HTR-8/SVneo (cell line): ENCODE data around the genes CKLF, CMTM3 and CMTM4.

GRCh38 chr16:58852323-58852861 lies 118.3 kb upstream of the GOT2 start:
- RRBS: no CpG with 5 or more reads among the region's 7 CpGs

DNA sequence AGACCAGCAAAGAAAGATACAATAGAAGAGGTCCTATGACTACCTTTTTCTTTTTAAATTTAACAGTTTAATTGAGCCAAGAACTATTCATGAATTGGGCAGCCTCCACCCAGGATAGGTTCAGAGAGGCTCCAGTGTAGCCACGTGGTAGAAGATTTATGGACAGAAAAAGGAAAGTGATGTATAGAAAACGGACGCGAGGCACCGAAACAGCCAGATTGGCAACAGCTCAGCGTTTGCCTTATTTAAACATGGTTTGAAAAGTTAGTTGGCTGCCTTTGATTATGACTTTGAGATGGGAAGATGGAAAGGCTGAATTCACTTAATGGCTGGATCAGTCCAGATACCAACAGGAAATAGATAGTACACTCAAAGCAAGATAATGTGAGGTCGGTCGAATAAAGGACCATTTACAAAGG lies 147.6 kb upstream of the GOT2 start:
- RRBS: no CpG with 5 or more reads among the region's 8 CpGs

GRCh38 chr16:59170008-59170477 lies 435.9 kb upstream of the GOT2 start:
- RRBS: no CpG with 5 or more reads among the region's 3 CpGs

GRCh38 chr16:60573345-60573803 lies 1462.9 kb downstream of the CDH8 start:
- RRBS: no CpG with 5 or more reads among the region's 3 CpGs

GRCh38 chr16:61055582-61055937 lies 980.7 kb downstream of the CDH8 start:
- RRBS: no CpG with 5 or more reads among the region's 7 CpGs

DNA sequence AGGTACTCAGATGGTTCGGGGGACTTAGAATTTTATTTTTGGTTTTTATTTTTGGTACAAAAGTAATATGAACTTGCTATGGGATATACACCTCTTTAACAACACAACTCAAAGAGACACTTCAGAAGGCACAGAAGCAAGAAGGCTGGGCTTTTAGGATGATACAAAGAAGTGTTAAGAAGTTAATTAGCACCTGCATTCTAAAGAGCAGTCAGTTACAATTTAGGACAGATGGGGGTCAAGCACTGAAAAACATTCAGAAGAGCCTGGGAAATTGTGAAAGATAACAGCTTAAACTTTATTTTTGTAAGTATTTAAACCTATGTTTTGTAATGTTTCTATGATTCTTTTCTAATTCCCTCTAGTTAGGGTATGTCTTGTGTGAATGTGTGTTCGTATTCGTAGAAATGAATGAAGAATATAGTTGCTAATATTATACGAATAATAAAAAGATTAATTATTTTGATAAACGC lies 163.4 kb downstream of the CDH8 start:
- RRBS: no CpG with 5 or more reads among the region's 5 CpGs

GRCh38 chr16:65124155-65124462 lies 2.2 kb upstream of the CDH11 start:
- RRBS: no CpG with 5 or more reads among the region's 6 CpGs

DNA sequence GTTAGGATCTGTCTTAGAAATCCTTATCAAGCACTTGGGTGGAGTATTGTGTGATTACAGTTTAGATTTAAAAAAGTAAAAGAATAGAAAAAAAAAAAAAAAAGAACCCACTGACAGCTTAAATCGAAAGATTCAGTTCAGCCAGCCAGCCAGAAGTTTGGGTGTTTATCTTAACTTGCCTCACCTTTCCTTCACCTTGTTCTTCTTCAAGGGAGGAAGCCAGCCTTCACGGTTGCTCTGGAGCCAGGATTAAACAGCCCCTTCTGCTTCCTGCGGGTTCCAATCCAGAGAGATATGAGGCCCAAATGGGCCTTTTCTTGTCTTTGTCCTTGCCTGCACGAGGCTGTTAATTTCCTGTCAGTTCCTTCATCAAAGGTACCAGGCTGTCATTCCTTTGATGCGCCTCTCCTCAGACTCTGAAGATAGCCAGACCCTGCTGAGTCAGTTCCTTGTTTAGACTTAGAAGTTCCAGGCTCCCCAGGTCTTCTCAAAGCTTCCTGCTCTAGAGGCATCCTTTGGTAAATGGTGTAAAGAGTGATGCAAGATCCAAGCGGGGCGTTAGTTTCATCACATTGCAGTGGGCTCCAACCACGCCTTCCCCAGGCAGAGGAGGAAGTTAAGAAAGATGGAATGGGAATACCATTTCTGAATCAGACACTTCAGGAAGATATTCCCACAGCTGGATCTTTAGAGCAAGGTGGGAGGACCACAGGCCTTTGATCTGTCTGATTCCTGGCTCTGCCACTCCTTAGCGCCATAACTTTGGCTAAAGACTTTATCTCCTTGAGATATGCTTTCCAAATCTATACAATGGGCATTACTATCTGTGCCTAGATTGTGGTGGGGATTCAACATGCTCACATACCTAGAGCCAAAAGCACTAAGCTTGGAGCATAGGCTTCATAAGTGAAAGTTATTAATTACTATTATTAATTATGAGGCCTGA lies 4.0 kb upstream of the CDH11 start:
- RRBS: no CpG with 5 or more reads among the region's 9 CpGs

GRCh38 chr16:65728012-65728708 lies 606.3 kb upstream of the CDH11 start:
- RRBS: no CpG with 5 or more reads among the region's 4 CpGs

DNA sequence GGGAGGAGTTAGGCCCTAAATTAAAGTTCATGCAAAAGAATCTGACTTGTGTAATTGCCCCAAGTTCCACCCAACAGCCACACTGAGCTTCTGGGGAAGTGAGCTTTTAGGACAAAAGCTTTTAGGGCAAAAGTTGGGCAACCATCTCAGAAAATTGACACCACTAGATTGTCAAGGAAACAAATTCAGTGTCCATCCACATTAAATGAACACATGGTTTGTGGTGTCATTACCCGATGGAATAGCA lies 613.0 kb upstream of the CDH11 start:
- RRBS: no CpG with 5 or more reads among the region's 1 CpG

DNA sequence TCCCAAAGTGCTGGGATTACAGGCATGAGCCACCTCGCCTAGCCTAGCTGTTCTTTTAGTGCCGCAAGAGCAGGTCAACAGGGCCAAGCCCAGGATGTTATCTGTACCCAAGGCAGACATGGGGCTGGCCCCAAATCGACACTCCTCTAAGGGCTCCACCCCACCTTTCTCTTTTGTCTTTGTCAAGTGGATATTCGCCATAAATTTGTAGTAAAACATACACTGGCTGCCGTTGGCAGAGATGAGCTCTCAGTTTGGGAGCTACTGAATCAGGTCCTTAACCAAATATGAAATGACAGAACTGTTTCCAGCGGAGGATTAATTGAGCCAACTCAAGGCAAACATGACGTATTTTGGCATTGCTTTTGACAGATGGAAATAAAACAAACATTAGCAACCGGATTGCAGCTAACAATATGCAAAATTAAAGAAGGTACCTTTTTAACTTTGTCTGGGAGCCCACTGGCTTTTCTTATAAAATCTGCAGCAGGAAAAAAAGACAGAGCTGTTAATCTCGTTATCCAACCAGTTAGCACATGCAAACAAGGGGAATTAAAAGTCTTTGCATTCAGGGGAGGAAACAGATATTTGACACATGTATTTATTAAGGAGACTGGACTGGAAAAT lies 556.8 kb upstream of the CDH5 start:
- RRBS: no CpG with 5 or more reads among the region's 9 CpGs

- RRBS: no CpG with 5 or more reads among the region's 22 CpGs
Observed at GRCh38 chr16:66363969-66365222, 2.1 kb upstream of the CDH5 start.

DNA sequence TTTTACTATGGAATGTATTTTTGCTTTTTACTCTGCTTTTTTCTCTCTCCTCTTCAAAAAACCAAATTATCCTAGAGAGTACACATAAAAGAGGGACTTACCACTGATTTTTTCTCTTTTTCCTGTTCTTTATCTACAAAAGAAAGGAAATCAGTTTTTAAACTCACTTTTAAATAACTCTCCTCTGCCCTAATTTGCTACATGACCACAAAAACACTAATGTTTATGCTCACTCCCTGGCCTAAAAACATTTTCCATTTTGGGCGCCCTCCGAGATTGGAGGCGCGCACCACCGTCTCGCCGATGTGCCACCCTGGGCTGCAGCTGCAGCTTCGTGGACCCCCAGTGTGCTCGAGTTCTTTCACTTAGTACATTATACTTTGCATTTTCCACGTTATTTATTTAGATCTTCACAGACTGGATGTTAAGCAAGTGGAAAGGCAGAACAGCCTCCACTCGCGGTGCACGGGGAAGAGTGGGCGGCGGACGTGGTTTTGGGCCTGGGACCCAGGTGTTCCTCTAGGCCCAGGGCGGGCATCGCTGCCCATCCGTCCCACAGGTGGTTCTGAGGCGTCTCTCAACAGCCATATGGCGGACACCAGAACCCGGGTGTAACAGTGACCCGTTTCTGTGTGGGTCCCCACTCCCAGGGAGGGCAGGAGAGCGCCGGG lies 910 bp downstream of the TK2 start:
- RRBS: 16% methylated on average over 4 of the region's 25 CpGs

DNA sequence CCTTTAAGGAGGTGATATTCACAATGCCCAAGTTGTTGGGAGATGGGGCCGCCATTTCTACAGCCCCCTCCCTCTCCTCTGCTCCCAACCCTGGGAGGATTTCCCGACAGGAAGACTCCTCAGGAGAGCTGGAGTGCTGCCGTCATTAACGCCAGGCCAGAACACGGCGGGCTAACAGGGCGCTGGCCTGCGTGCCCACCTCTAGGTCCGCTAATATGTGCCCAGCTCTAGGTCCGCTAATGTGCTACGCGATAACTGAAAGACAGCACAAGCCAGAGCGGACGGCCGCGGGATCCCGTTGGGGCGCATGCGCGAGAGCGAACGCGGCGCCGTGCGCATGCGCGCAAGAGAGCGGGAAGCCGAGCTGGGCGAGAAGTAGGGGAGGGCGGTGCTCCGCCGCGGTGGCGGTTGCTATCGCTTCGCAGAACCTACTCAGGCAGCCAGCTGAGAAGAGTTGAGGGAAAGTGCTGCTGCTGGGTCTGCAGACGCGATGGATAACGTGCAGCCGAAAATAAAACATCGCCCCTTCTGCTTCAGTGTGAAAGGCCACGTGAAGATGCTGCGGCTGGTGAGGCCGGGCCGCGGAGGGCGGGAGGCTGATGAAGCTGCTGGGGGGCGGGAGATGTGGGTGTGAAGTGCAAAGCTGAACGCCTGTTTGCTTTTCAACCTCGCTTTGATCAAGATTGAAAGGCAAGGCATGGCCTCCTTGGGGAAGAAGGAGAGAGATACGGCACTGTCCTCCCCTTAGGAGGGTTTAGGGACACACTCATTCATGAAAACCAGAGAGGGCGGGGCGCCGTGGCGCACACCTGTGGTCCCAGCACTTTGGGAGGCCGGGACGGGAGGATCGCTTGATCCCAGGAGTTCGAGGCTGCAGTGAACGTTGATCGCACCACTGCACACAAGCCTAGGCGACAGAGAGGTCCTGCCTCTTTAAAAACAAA lies at the start of gene CKLF:
Gene CKLF (plus strand): TSS at position 351 of the 944 bp plus-strand sequence.
- RRBS: no CpG with 5 or more reads among the region's 64 CpGs

DNA sequence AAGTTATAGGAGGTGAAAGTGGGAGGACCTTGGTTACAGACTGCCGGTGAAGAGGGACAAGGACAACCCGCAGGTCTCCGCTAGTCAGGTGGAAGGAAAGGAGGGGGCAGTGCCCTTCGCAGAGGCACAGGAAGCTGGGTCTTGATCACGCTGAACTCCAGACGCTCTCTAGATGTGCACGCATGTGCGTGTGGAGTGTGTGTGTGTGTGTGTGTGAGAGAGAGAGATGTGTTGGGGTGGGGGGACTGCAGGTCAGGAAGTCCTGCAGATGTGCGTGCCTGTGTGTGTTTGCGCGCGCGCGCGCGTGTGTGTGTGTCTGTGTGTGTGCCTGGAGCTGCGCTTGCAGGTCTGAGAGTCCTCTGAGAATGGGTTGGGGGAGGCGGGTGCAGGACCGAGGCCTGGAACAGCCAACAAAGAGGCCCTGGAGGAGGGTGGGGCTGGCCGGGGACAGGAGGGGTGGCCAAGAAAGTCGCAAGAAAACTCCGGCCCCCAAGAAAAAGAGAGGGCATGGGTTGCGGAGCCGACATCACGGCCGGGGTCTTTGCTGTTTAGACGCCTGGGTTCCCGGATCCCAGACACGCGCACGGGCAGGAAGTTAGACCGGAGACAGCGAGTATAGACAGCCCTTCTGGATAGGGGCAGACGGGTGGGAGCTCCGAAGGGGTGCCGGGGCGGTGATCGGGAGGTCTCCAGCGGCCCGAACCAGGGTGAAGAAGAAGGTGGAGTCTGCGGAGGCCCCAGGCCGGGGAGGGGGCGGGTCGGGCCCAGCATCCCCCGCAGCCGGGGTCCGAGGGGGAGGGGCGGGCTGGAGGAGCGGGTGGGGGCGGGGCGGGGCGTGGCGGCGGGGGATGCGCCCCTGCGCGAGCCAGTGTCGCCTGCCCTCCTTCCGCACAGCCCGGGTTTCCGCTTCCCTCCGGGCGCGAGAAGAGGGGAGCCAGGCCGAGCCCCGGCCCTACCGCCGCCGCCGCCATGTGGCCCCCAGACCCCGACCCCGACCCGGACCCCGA lies at the start of gene CMTM3:
Gene CMTM3 (plus strand): TSS at position 868 of the 1,007 bp plus-strand sequence.
- RRBS: 2% methylated on average over 31 of the region's 74 CpGs

DNA sequence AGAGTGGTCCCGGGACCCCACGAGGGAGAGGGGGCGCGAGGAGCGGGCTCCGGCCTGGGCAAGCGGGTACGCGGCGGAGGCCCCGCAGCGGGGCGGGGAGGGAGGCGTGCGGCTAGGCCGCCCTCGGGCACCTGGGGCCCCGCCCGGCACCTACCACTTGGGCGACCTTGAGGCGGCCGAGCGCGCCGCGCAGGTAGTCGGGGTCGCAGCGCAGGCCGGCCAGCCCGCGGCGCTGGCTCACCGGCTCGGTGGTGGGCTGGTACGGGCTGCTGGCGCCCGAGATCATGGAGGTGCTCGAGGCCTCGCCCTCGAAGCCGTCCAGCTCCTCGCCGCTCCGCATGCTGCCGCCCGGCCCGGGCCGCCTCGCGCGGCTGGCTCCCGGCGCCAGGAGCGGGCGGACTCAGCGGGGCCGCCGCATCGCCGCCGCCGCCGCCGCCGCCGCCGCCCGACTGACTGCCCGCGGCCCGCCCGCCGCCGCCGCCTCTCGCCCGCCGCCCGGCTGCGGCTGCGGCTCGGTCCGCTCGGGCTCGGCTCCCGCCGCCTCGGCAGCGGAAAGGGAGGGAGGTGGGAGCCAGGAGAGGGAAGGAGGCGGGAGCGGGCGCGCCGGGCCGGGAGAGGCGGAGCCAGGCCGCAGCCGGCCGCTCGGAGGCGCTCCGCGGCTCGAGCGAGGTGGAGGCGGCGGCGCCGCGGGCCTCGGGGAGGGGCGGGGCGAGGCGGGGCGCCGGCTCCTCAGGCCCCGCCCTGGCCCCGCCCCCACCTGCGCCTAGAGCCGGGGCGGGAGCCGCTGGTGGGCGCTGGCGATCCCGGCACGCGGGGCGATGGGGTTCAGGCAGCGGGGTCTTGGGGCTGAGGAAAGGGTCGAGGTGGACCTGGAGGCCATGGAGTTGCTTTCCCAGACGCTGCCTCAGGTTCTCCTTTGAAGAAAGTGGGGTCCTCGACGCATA lies at the start of gene CMTM4:
Gene CMTM4 (minus strand): TSS at position 558 of the 944 bp plus-strand sequence.
- RRBS: 1% methylated on average over 80 of the region's 134 CpGs

- RRBS: no CpG with 5 or more reads among the region's 7 CpGs
Observed at GRCh38 chr16:66898100-66898732, 17.9 kb downstream of the PDP2 start.

DNA sequence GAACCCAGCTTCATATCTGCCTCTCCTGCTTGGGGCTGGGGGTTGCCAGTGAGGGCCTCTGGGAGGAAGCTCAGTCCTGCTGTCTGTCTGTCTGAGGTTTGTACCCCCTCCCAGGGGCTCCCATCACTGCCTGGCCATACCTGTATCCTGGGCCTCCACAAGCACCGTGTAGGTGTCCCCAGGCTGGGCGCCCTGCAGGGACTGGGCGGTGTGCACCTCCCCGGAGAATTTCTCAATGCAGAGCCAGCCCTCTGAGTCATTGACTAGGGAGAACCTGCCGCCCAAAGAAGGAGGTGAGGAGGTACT lies 7.7 kb downstream of the CDH16 start:
- RRBS: no CpG with 5 or more reads among the region's 5 CpGs

DNA sequence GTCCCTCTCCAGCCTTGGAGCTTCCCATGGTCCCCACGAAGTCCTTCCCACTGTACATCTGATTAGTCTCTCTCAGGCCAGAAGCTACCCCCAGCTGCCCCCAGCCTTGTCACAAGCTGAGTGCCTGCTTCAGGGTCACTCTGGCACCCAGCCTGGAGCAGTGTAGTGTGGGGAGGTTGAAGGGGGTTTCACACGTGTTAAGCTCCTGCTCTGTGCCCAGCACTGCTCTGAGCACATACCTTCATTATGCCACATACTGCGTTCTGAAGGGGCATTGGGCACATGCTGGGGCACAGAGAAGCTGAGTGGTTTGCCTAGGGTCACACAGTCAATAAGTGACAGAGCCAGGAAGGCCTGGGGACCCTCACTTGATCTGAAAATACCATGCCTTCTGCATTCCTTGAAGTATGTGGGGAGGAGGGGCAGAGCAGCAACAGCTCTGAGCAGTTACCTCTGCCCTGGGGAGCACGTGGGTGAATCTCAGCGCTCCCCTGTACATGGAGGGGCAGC lies 1.3 kb upstream of the CDH16 start:
- RRBS: no CpG with 5 or more reads among the region's 5 CpGs